ENCODE measurements around the gene ERC2.

- RRBS = no CpG with 5 or more reads among the region's 12 CpGs
CAGE:
- cytosol, long polyA plus RNA = no peak
- long polyA plus RNA = no peak
- nucleus, long polyA plus RNA = no peak
Measured at GRCh38 chr3:53234964-53235427, 20.8 kb downstream of the TKT start.

DNA sequence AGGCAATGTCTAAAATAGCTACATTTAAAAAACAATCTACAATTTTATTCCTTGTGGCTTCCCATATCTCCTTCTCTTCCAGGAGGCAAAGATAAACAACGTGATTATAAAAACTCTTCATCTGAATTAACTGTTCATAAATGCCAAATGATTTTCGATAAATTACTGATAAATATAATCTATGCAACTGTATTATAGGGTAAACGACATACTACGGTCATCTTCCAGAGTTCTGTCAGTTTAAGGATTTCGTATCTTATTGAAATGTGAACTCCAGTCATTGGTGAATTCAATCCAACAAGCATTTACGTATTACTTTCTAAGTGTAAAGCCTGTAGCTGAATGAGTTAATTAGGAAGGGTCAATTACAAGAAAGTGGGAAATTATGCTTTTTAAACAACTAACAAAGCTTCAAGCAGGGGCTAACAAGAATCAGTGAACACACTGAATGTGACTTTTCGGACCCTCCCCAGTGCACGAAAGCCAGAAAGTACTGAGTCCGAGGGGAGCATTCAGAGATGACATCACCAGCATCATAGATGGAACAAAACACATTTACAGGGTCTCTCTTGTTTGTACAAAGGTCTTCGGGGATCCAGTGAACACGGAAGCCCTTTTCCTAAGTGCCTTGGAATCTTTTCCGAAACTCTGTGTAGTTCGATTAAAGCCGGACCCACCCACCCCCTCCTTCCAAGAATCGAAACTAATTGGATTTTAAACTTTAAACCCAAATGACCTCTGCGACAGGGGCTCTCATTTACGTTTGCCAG is 970 bp downstream of the DCP1A start:
- RRBS = no CpG with 5 or more reads among the region's 17 CpGs
CAGE:
- cytosol, long polyA plus RNA = no peak
- long polyA plus RNA = no peak
- nucleus, long polyA plus RNA = no peak

DNA sequence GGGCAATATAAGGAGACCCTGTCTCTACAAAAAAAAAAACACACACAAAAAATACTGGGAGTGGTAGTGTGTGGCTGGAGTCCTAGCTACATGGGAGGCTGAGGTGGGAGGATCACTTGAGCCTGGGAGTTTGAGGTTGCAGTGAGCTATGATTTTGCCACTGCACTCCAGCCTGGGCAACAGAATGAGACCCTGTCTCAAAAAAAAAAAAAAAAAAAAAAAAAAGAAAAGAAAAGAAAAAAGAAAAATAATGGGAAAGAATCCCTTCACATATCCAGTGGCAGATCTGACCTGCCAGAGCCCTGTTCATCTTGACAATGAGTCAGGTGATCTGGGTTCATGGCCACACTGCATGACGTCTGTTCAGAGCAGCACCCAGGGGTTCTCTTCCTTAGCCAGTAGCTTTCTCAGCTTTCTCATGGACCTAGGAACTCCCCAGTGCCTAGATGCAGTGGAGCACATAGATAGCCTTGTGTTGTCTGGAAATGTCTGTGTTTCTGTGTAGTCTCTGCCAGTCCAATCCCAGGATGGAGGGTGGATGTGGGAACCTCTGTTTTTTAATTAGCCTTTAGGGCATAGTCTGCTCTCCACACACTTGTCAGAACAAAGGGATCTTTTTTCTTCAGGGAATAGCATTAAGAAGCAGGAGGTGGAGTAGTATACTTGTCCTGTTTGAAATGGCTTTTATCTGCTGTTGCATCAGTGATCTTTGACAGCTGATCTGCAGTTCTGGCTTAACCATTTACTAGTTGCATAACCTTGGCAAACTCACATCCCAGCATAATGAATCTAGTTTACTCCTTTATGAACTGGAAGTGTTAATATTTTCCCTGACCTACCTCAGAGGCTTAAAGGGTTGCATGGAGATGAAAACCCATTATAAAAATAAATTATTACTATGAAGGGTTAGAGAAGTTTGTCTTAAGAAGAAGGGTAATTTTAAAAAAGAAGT is 16.2 kb upstream of the CACNA1D start:
- RRBS = no CpG with 5 or more reads among the region's 1 CpG
CAGE:
- cytosol, long polyA plus RNA = no peak
- long polyA plus RNA = no peak
- nucleus, long polyA plus RNA = no peak

- RRBS = no CpG with 5 or more reads among the region's 12 CpGs
CAGE:
- cytosol, long polyA plus RNA = no peak
- long polyA plus RNA = no peak
- nucleus, long polyA plus RNA = no peak
Measured at GRCh38 chr3:53842722-53843635, 3.2 kb downstream of the CHDH start.

DNA sequence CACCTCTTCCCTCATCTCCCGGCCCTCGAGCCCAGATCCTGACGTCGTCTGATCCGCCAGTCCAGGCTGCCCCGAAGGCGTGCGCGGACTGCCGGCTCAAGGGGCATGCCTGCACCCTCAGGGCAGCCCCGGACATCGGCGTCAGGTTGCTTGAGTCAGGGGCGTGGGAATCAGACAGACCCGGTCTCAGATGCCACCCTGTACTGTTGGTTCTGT is 204 bp downstream of the IL17RB start:
- RRBS = 12% methylated on average over 14 of the region's 15 CpGs
CAGE:
- cytosol, long polyA plus RNA = no peak
- long polyA plus RNA = no peak
- nucleus, long polyA plus RNA = no peak

GRCh38 chr3:54888809-54889224 is 39.0 kb downstream of the LRTM1 start:
- RRBS = no CpG with 5 or more reads among the region's 2 CpGs
CAGE:
- cytosol, long polyA plus RNA = no peak
- long polyA plus RNA = no peak
- nucleus, long polyA plus RNA = no peak

GRCh38 chr3:54967698-54968579 is 40.1 kb upstream of the LRTM1 start:
- RRBS = no CpG with 5 or more reads among the region's 7 CpGs
CAGE:
- cytosol, long polyA plus RNA = no peak
- long polyA plus RNA = start-site peak on the plus strand at chr3:54968134-54968184, 28 and 38 reads in 2 replicates
- nucleus, long polyA plus RNA = start-site peak on the plus strand at chr3:54968178-54968184, 30 and 40 reads in 2 replicates

DNA sequence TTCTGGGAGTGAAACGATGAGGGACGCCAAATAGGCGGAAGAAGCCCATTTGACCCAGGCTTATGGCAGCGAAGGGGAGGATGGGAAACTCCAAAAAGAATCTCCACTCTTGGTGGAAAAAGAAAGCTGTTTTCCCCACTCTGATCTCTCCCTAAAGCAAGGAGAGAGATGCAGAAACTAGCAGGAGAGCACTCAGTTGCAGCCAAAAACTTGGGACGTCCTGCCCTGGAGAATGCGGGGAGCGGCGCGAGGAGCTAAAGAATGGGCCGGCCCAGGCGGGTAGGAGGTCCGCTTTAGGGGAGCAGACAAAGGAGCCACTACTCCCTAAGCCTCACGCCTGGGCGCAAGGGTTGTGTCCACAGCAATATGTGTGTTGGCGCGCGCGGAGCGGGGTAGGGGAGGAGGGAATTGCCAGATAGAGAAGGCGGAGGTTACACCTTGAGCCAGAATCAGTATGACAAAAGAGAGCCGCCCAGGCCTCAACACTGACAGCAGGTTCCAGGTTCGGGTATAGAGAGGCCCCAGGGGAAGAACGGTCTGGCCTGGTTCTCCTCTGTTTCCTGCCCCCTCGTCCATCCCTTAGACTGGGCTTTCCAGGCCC is 2.9 kb downstream of the WNT5A start:
- RRBS = no CpG with 5 or more reads among the region's 24 CpGs
CAGE:
- cytosol, long polyA plus RNA = no peak
- long polyA plus RNA = no peak
- nucleus, long polyA plus RNA = no peak

GRCh38 chr3:56468044-56468914 is at the start of gene ERC2:
TSS of gene ERC2 (minus strand) at chr3:56468467.
- RRBS = 3% methylated on average over 32 of the region's 89 CpGs
CAGE:
- cytosol, long polyA plus RNA = no peak
- long polyA plus RNA = no peak
- nucleus, long polyA plus RNA = no peak

- RRBS = no CpG with 5 or more reads among the region's 5 CpGs
CAGE:
- cytosol, long polyA plus RNA = no peak
- long polyA plus RNA = no peak
- nucleus, long polyA plus RNA = no peak
Measured at GRCh38 chr3:56917427-56918015, 115.8 kb upstream of the ARHGEF3 start.

GRCh38 chr3:57252480-57252792 is 24.9 kb downstream of the APPL1 start:
CAGE:
- cytosol, long polyA plus RNA = no peak
- long polyA plus RNA = no peak
- nucleus, long polyA plus RNA = no peak

DNA sequence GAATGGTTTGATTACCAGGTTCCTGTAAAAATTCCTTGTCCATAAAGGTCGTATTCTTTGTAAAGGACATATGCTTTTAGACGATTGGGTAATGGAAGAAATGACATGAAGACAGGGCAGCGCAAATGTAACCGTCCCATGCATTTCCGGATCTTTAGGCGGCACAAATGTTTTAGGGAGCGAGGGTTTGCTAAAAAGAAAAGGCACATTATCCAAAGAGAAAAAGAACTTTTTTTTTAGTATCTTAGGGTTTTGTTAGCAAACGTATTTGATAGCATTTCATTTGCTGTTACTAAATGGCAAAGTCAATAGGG is 16.0 kb downstream of the ASB14 start:
- RRBS = no CpG with 5 or more reads among the region's 8 CpGs
CAGE:
- cytosol, long polyA plus RNA = no peak
- long polyA plus RNA = no peak
- nucleus, long polyA plus RNA = no peak

DNA sequence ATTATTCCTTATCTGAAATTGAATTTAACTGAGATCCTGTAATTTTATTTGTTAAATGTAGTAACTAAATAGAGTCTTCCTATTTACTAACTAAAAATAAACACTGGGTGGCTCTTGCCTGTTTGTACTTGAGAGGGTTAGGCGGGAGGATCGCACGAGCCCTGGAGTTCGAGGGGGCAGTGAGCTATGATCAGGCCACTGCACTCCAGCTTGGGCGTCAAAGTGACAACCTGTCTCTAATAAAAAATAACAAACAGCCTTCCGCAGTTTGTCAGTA is 835 bp upstream of the PDE12 start:
- RRBS = no CpG with 5 or more reads among the region's 6 CpGs
CAGE:
- cytosol, long polyA plus RNA = no peak
- long polyA plus RNA = no peak
- nucleus, long polyA plus RNA = no peak

DNA sequence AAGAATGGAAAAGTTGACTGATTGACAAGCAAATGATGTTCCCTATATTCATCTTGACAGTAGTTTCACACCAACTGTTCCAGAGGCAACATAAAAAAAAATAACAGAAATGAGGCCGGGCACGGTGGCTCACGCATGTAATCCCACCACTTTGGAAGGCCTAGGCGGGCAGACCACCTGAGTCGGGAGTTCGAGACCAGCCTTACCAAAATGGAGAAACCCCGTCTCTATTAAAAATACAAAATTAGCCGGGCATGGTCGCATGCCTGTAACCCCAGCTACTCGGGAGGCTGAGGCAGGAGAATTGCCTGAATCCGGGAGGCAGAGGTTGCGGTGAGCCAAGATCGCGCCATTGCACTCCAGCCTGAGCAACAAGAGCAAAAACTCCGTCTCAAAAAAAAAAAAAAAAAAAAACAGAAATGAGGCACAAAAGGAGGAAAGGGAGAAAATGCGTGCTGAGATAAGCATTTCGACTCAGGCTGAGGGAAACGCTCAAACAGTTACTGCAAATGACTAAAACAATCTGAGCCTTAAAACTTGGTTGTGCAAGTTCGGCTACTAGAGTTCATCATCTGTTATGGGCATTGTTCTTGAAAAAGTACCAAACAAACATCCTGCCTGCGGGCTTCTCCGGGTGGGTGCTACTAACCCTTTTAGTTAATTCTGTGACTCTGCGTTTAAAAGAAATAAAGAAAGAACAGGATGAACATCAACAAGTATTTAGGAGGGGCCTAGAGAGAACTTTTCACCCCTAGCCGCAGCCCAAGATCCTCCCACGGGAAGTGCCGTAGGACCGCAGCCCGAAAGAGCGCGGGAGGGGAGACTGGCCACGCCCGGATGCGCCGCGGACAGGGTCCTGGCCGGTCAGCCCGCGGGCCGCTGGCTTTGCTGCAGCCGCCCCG is 789 bp downstream of the DENND6A start:
- RRBS = 2% methylated on average over 6 of the region's 40 CpGs
CAGE:
- cytosol, long polyA plus RNA = no peak
- long polyA plus RNA = no peak
- nucleus, long polyA plus RNA = no peak

GRCh38 chr3:57756515-57757546 is 722 bp downstream of the SLMAP start:
- RRBS = 2% methylated on average over 41 of the region's 90 CpGs
CAGE:
- cytosol, long polyA plus RNA = no peak
- long polyA plus RNA = no peak
- nucleus, long polyA plus RNA = no peak

DNA sequence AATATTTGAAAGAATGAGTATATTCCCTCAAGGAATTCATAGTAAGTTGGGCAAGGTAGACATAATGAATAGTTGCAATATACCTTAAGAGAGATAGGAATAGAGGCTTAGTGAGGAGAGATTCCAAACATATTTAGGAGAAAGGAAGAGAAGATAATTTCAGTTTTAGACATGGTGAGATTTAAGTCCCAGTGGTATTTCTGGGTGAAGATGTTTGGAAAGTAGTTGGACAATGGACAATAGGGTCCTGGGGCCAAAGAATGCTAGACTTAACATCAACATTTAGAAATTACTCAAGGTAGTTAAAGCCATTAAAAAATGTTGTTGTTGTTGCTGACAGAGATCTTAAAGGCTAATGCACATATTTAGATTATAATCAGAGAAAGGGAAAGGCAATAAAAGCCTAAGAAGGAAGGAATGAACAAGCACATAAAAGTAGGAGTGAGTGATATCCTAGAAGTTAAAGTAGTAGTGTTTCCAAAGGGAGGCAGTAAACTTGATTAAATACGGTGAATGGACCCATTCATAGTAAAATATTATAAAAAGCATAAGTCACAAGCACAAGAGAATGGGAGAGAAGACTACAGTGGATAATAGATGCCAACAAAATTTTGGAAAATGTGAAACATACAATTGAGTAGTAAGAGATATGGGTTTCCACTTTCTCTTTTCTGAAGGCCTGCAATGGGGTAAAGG is 125.0 kb upstream of the FLNB start:
- RRBS = no CpG with 5 or more reads among the region's 1 CpG
CAGE:
- cytosol, long polyA plus RNA = no peak
- long polyA plus RNA = no peak
- nucleus, long polyA plus RNA = no peak

DNA sequence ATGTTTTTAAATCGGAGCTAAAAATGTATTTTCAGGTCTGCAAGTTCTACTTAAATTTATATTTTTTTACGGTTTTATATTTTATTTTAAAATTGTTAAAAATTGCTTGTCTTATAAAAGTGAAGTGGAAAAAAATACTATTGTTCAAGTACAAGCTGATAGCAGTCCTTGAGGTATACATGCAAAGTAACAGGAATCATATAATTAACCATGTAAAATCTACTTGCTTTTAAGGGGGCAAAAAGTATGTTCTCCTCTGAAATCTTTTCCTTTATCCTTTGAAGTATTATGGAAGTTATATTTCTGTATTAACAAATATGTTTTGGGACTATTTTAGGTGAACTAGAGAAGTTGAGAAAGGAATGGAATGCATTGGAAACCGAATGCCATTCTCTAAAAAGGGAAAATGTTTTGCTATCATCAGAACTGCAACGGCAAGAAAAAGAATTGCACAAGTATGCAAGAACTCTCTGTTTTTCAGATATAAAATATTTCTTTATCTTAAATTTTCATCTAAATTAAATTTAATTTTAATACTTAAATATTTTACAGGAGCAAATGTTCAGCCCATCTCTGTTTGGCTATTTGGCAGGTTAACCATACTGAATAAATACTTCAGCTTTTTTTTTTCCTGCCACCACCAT is 95.3 kb upstream of the FLNB start:
- RRBS = no CpG with 5 or more reads among the region's 4 CpGs
CAGE:
- cytosol, long polyA plus RNA = no peak
- long polyA plus RNA = no peak
- nucleus, long polyA plus RNA = no peak

DNA sequence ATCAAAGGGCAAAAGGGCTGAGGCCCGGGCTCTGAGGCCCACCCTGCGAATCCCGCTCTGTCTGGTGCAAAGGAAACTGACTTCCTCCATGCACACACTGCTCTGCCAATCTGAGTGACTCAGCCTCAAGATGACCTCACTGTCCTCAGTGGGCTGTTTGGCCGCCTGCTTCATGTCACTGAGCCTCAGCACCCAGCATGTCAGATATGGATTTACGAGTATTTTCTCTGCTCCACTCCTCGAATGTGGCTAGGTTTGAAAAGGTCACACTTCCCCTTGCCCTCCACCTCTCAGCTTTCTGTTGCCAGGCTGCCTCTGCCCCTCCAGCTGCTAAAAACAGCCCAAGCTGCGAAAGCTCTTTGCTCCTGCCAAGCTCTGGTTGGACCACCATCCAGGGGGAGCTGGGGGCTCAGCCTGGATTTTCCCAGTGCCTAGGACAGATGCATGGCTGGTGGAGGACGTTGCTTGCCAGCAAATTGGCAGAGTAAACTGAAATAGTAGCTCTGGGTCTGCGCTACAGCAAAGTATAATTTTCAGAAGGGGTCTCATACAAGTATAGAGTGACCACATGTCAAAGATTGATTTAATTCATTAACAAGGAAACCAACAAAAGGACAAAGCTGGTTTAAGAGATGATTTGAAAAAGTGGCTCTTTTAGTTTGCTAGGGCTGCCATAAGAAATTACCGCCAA is 56.6 kb upstream of the FLNB start:
- RRBS = no CpG with 5 or more reads among the region's 10 CpGs
CAGE:
- cytosol, long polyA plus RNA = no peak
- long polyA plus RNA = no peak
- nucleus, long polyA plus RNA = no peak

DNA sequence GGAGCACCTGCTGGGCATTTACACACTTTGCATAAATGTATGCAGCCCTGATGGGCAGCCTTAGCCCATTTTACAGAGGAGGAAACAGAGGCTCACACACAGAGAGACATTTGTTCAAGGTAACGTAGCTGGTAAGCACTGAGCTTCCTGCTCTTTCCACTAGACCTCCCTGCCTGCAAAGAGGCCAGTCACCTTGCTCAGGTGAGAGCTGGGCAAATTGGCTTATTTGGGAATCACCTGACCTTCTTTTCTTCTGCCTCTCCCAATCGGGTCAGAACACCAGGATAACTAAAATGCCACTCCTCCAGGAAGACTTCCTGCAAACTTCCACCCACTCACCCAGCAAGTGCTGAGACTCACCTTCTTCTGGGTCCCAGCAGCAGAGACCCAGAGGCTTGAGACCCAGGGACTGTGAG is 51.3 kb upstream of the FLNB start:
- RRBS = no CpG with 5 or more reads among the region's 2 CpGs
CAGE:
- cytosol, long polyA plus RNA = no peak
- long polyA plus RNA = no peak
- nucleus, long polyA plus RNA = no peak

DNA sequence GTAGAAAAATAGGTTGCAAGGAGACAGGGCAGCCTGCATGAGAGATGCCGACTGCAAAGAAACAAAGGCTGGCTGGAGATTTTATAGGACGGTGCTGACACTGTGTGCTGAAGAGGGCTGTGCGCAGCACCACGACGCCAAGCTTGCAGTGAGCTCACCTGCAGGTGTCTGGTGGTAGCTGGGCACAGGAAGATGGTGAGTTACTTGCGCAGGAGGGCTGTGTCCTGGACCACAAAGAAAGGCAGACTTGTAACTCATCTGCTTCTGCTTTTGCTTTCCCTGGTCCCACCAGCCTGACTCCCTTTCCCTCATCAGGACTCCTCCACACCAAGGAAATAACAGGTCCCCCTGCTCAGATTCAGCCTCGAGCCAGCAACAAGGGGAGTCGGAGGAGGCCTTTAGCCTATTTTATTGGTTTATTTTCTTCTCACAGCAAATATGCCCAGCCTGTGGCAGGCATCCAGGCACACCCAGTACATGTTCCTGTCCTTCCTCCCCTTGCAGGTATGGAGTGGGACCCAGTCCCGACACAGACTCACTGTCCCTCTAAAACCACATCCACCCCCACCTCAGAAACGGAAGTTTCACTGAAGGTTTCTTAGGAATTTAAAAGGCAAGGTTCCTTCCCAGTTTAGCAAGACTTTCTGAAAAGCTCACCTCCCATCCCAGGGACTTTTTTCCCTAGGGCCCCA is 35.6 kb upstream of the FLNB start:
- RRBS = no CpG with 5 or more reads among the region's 10 CpGs
CAGE:
- cytosol, long polyA plus RNA = no peak
- long polyA plus RNA = no peak
- nucleus, long polyA plus RNA = no peak